ENCODE measurements around a stretch of chr10.

DNA sequence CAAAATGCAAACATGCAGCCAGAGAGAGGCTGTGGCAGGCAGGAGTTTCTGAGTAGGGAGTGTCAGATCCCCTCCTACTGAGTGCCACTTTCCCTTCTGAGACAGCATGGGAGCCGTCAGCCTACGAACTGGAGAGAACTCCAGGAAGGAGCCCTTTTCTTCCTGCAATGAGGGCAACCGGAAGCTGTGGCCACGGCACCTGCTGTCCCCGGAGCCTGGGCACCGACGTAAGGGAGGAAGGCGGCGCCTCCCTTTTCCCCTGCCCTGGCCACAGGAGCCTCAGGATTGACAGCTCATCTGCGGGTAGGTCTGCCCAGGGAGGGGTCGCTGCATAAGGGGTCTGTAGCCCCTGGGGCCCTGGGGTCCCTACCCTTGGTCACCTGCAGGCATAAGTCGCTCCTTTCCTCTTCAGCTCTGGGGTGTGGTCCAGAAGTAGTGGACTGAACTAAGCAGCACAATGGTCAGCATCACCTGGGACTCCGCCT lies 51.7 kb downstream of the RBM17 start:
- RRBS = no CpG with 5 or more reads among the region's 13 CpGs

DNA sequence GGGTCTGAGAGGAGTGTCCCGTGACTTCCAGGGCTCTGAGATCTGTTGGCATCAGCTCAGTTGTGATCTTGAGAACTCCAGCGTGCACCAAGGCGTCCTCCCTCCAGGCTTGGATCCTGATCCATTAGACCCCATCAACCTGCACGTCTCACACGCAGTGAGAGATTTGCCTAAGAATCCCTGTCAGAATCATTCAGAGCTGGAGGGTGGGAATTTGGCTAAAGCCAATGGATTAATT lies 2.1 kb downstream of the PFKFB3 start:
- RRBS = no CpG with 5 or more reads among the region's 5 CpGs

- RRBS = 89% methylated on average over 3 of the region's 9 CpGs
Measured at GRCh38 chr10:6221945-6222308, 19.2 kb downstream of the PFKFB3 start.

DNA sequence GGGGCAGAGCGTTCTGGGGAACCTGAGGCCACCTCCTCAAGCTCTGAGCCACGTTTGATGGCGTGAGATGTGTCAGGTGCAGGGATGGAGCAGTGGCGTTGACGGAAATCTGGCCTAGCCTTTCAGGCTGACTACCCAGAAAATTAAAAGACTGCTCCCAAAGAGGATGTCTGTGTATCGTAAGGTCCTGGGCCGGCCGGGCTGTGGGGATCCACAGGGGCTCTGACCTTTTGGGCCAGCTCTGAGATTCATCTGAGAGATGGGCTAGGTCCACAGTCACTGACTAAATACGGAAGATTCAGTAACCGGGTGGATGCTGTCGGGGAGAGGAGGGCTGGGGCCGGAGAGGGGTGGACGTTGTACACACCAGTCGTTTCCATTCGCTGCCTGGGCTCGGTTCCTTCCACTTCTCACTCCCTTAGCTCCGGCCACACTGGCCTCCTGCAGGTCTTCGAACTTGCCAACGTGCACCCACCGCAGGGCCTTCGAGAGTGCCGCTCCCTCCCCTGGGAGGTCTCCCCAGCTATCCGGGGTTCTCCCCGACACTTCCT lies 33.9 kb downstream of the PFKFB3 start:
- RRBS = 95% methylated on average over 3 of the region's 24 CpGs

DNA sequence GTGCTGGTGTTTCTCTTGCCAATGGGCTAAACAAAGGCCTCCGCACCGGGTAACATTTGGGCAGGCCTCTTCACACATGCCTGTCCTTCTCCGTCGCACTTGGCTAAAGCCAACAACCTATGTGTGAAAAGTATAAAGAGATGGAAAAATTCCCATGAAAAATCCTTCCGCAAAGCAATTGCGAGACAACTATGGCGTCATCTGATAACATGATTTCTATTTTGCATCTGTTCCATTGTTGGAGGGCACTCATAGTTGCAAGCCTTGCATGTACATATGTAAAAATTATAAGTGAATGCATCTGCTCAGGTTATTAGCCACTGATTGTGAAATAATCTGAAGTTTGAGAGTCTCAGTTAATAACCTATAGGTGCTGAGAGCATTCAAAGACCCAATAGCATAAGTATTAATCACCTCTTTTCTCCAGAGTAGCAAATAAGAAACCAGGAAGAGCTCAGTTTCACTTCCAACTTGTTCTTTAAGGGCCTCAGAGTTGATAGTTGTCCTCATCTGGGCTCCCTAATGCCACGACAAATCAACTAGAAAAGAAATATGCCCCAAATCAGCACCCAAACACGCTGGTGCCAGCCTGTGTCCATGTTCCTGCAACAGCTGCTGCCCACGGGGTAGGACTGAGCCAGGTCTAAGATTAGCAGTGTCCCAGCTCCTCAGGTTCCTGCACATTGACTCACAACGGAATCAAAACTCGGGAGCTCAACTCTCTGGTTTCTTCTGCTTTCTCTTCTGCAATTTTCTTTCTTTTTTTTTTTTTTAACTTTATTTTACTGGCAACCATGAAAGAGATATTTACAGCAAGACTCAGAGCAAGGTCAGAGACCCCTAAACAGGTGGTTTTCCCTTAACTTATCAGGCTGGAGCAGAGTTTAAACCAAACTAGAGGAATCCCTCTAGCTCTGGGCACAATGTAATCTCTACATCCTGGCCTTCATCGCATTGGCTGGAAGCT lies 125.8 kb downstream of the PFKFB3 start:
- RRBS = no CpG with 5 or more reads among the region's 13 CpGs

GRCh38 chr10:6347374-6347974 lies 144.7 kb downstream of the PFKFB3 start:
- RRBS = no CpG with 5 or more reads among the region's 13 CpGs

DNA sequence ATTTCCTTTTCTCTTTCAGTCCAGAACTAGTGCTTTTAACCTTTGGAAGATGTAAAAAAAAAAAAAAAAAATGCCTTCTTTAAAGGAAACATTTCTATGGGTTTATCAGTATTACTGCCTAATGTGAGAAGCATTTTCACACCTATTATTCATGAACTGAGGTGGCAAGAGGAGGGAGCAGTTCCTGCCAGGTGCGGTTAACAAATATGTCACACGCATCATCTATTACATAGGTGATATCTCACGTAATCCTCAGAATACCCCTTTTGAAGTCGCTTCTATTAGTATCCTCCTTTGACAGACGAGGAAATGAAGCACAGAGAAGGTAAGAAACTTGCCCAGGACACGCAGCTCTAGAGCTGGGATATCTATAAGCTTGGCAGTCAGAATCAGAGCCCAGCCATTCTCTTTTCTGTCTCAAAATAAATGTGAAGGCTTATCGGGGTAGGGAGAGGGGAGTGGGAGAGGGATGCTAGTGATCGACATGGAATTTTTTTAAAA lies 87.8 kb downstream of the PRKCQ start:
- RRBS = no CpG with 5 or more reads among the region's 8 CpGs

- RRBS = no CpG with 5 or more reads among the region's 3 CpGs
Measured at GRCh38 chr10:6498554-6499269, 81.4 kb downstream of the PRKCQ start.

- RRBS = no CpG with 5 or more reads among the region's 10 CpGs
Measured at GRCh38 chr10:6542765-6543409, 37.2 kb downstream of the PRKCQ start.

GRCh38 chr10:7137181-7137746 lies 273.6 kb downstream of the SFMBT2 start:
- RRBS = no CpG with 5 or more reads among the region's 13 CpGs

GRCh38 chr10:7274695-7275212 lies 136.1 kb downstream of the SFMBT2 start:
- RRBS = 96% methylated on average over 4 of the region's 10 CpGs

DNA sequence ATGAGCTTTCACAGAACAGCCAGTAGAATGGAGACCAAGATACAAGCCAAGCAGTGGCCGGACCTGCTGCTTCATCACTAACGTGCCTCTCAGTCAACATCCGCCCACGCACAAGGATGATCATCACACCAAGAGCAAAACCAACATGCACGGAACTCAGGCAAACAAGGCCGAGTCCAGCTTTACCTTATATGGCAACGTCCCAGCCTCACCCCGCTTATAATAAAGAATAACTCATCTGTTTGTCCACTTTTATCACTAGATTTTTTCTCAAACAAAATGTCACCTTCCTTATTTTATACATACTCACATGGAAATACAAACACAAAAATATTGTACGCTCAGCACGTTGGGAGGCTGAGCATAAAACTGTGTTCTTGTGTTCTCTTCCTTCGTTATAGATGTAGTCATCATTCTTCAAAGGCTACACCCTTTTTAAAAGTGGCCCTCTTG lies 122.7 kb downstream of the SFMBT2 start:
- RRBS = no CpG with 5 or more reads among the region's 11 CpGs

DNA sequence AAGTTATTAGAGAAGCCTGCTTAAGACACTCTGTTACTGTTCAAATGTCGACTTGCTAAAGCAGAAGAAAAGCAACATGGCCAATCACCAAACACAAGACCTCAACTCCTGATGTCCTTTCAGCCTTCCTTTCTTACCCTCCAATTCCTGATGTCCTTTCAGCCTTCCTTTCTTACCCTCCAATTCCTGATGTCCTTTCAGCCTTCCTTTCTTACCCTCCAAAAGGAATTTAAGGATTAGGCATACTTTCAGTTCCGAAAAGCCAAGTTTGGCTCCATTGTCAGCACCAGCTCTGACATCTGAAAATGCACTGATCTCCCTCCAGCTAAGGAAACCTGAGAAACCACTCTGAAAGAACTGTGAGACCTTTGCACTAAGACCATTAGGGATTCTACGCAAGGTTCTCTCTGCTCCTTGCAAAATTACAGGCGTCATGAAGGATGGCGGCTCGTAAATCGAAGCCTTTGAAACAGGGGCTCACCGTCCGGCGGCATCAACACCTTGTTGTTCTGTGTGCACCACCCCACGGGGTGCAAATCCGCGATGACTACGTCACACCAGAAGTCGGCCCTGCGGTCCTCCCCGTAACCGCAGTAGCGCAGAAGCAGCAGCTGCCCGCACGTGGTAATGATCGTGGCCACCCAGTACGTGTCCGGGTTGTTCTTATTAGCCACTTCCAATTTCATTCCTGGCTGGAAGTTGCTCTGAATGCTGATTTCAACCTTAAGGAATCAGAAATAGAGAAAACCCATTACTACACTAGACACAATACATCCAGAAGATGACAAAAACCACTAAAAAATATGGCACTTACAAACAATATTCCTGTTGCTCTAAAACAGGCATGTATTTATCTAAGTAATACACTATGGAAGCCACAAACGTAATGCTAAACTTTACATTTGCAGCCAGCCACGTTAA lies 43.4 kb downstream of the SFMBT2 start:
- RRBS = no CpG with 5 or more reads among the region's 26 CpGs

- RRBS = no CpG with 5 or more reads among the region's 5 CpGs
Measured at GRCh38 chr10:7512370-7512747, 101.5 kb upstream of the SFMBT2 start.

GRCh38 chr10:7561003-7561871 lies 105.5 kb downstream of the ITIH5 start:
- RRBS = no CpG with 5 or more reads among the region's 20 CpGs

DNA sequence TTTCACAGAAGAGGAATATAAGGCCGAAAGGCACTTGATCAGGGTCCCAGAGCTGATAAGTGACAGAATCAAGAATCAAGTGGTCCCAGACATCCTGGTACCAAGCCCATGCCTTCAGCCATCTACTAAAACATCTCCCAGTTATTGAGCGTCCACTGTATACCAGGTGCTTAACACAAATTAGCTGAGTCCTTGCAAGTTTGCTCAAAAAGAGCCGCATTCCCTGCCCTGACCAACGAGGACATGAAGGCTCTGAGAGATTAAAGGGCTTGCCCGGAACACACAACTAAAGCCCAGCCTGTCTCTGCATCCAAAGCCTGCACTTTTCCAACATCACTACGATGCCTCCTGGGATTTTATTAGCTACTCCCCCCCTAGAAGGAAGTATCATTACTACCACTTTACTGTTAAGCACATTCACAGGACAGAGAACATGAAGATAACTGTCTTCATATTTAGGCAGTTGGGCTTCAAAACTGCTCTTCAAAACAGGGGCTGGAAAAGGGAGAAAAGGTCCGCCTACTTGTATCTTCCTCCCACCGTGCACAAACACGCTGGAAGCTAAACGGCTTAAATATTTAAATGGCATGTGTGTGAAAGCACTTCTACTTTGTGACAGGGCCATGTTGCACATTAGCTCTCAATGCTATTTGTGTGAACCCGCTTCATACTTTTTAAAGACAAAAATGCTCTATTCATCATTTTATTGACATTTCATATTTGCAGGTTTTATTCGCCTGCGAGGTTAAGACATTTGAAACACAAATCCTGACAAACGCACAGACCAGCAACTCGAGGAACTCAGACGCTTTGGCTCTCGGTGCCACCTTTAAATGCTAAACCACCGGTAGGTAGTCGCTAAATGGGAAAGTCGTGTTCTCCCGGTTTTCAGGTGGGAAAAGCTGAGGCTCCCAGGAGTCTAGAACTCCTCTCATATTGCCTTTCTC lies 1.0 kb downstream of the ITIH5 start:
- RRBS = 0% methylated on average over 3 of the region's 21 CpGs

DNA sequence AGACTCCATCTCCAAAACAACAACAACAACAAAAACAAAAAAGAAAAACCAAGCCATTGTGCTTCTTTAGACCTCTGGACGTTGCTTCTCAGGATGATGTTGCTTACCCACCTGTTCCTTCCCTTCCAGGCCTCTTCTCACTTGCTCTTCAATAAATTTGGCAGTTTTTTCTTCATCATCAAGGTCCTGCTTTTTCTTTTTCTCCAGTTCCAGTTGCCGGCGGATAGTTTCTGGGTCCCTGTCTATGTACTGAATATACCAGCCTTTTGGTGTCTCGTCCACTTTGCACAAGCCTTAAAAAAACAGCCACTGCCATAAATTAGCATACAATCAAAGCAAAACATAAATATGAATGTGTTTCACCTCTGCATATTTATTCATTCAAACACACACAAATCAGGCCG lies 9.1 kb downstream of the KIN start:
- RRBS = no CpG with 5 or more reads among the region's 5 CpGs

GRCh38 chr10:7807329-7807777 lies 11.0 kb upstream of the TAF3 start:
- RRBS = no CpG with 5 or more reads among the region's 2 CpGs

GRCh38 chr10:8058274-8058898 lies 3.9 kb downstream of the GATA3 start:
- RRBS = 53% methylated on average over 12 of the region's 40 CpGs

DNA sequence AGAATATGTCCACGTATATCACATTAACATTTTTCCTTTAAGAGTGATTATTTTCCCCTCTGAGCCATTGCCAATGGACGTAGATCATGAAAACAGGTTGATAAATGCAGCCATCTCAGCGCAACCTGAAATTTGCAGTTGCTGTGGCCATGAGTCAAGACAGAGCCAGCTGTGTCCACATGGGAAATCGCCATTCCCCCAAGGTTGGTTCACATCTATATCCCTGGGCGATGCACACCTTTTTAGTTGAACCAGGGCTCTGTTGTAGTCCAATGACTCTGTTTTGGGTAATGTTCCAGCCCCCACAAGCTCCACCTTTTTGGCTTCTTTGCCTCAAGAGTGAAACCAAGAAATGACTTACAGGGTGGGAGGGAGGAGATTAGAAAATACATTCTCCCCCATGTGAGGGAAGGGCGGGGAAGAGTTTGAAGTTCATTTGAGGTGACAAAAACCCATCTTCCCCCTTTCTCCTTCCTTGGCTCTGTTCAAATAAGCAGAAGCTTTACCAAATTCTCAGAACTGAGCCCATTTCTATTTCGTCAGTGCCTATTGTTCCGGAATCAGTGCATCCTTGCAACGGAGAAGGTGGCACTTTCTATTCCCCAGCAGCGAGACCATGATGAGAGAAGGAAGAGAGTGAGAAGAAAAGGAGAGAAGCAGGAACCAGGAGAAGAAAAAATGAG lies 82.8 kb downstream of the GATA3 start:
- RRBS = no CpG with 5 or more reads among the region's 10 CpGs